Right lobe of liver (tissue), 4 donors: ENCODE measurements around the genes PCDH11Y, TSPY4, USP9Y, VCY, VCY1B, EIF1AY and RPS4Y2.

GRCh38 chrY:3775985-3776341 is 197.1 kb downstream of the TGIF2LY start:
- PRO-cap, 4 experiments, result no peak in any of the 4 experiments
- RAMPAGE, long total RNA, 2 experiments, result no peak in any of the 2 experiments

- PRO-cap, 4 experiments, result no peak in any of the 4 experiments
- RAMPAGE, long total RNA, 2 experiments, result no peak in any of the 2 experiments
These were observed 457.3 kb downstream of the TGIF2LY start for GRCh38 chrY:4036167-4036617.

- PRO-cap, 4 experiments, result no peak in any of the 4 experiments
- RAMPAGE, long total RNA, 2 experiments, result no peak in any of the 2 experiments
These were observed at the start of gene PCDH11Y for GRCh38 chrY:5000001-5000440. Gene PCDH11Y, plus strand, starts transcription at chrY:5000296.

- PRO-cap, 4 experiments, result no peak in any of the 4 experiments
- RAMPAGE, long total RNA, 2 experiments, result no peak in any of the 2 experiments
These were observed 650 bp upstream of the TBL1Y start for GRCh38 chrY:6909828-6910265.

- PRO-cap, 4 experiments, result no peak in any of the 4 experiments
- RAMPAGE, long total RNA, 2 experiments, result no peak in any of the 2 experiments
These were observed at the start of gene TSPY4 for GRCh38 chrY:9337265-9337761. Gene TSPY4, plus strand, starts transcription at chrY:9337464.

- PRO-cap, 4 experiments, result no peak in any of the 4 experiments
- RAMPAGE, long total RNA, 2 experiments, result no peak in any of the 2 experiments
These were observed 100.6 kb upstream of the USP9Y start for GRCh38 chrY:12600447-12600790.

- PRO-cap, 4 experiments, result no peak in any of the 4 experiments
- RAMPAGE, long total RNA, 2 experiments, result no peak in any of the 2 experiments
These were observed at the start of gene USP9Y for GRCh38 chrY:12700993-12701370. Gene USP9Y, plus strand, starts transcription at chrY:12701231.

GRCh38 chrY:12918944-12919178 is 14.2 kb downstream of the DDX3Y start:
- PRO-cap, 4 experiments, result no peak in any of the 4 experiments
- RAMPAGE, long total RNA, 2 experiments, result no peak in any of the 2 experiments

DNA sequence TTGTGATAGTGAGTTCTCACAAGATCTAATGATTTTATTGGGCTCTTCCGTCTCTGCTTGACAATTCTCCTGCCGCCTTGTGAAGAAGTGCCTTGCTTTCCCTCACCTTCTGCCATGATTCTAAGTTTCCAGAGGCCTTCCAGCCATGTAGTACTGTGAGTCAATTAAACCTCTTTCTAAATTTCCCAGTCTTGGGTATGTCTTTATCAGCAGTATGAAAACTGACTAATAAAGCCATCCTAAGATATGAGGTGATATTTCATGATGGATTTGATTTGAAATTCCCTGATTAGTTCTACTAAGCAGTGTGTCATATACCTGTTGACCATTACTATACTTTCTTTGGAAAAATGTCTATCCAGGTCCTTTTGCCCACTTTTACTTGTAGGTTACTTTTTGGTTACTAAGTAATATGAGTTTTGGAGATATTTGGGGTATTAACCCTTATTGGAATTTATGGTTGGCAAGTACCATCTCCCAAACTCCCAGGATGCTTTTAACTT is 91.0 kb downstream of the UTY start:
- PRO-cap, 4 experiments, result no peak in any of the 4 experiments
- RAMPAGE, long total RNA, 2 experiments, result no peak in any of the 2 experiments

DNA sequence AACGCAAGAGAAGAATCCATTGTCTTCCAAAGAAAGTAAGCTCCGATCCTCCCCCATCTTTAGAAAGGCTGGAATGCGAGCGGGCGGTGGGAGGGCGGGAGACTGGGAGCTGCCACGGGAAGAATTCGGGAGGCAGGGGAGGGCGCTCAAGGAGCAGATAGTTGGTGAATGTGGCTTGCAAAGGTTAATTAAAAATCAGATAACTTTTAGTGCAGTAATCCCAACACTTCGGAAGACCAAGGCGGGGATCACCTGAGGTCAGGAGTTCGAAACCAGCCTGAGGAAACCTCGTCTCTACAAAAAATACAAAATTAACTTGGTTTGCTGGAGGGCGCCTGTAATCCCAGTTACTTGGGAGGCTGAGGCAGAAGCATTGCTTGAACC is 694 bp downstream of the TMSB4Y start:
- PRO-cap, 4 experiments, result no peak in any of the 4 experiments
- RAMPAGE, long total RNA, 2 experiments, result no peak in any of the 2 experiments

DNA sequence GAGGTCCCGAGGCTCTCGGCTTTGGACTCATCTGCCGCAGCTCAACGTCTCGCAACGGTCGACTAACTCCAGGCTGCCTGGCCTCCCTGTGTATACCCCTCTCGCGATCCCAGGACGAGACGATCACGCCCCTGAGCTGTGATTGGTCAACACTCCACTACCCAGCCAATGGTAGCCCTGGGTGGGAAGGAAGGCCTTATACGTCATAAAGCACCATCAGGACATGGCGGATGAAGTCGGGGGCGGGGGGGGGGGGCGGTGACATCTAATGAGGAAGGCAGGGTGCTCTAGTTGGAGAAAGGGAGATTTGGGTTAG is at the start of gene VCY:
VCY (minus strand) TSS at position 64 of the 316 bp plus-strand sequence.
- PRO-cap, 4 experiments, result no peak in any of the 4 experiments
- RAMPAGE, long total RNA, 2 experiments, result no peak in any of the 2 experiments

DNA sequence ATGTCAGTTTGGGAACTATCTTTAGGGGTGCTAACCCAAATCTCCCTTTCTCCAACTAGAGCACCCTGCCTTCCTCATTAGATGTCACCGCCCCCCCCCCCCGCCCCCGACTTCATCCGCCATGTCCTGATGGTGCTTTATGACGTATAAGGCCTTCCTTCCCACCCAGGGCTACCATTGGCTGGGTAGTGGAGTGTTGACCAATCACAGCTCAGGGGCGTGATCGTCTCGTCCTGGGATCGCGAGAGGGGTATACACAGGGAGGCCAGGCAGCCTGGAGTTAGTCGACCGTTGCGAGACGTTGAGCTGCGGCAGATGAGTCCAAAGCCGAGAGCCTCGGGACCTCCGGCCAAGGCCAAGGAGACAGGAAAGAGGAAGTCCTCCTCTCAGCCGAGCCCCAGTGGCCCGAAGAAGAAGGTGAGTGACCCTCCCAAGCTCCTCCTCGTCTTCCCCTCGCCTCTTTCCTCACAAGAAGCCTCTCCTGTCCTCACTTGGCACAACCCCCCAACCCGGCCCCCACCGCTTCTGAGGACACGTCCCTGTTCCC is at the start of gene VCY1B:
VCY1B (plus strand) TSS at position 253 of the 547 bp plus-strand sequence.
- PRO-cap, 4 experiments, result no peak in any of the 4 experiments
- RAMPAGE, long total RNA, 2 experiments, result no peak in any of the 2 experiments

DNA sequence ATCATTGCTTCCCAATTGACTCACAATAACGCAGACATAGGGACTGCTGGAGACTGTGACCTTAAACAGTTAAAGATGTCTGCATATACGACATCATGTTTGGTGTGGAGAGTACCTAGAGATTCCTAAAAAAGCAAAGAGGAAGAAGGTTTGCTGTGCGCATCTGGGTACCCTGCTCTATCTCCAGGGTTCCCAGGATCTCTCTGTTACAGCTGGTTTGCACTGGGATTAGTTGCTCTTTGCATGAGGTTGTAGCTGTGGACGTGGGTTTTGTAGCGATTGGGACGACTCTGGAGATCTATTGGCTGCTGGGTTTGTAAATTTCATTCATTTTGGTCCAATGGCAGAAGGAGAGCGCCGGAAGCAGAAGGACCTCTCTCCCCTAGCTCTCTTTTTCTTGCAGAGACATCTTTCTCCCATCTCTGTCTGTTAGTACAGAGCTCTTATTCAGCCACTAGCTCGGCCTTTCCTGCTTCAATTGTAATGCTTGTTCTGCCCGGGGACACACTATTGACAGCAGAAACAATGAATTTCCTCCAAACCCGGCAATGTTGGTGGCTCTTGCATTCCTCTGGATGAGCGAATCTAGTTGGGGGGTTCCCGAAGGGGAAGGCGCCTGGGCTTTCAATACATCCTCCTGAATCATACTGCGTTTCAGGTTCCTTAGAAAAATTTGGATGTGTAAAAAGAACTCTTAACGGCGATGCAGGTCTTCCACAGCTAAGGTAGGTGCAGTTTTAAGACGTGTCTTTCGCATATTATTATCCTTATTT is 1.9 kb upstream of the NLGN4Y start:
- PRO-cap, 4 experiments, result no peak in any of the 4 experiments
- RAMPAGE, long total RNA, 2 experiments, result no peak in any of the 2 experiments

DNA sequence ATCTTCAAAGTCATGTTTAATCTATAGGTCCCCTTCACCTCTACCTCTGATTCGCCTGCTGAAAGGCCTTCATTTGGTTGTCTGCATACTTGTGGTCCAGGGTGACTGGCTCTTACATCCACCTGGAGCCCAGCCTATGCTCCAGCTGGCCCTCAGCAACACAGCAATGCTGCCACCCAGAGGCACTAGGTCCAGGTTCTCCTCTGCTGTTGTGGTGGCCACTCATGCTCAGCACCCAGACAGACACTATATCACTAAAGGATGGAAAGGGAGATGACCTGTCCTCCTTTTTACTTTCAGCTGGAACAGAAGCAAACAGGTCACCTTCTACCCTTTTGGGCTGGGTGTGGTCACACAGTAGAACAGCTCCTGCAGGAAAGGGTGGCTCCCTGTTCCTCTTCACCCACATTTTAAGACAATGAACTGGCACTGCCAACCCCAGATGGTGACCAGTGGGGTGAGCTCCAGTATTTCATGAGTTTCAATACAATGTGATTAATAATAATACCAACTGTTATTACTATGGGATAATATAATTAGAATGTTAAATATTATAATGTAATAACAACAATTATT is 242.4 kb upstream of the HSFY2 start:
- PRO-cap, 4 experiments, result no peak in any of the 4 experiments
- RAMPAGE, long total RNA, 2 experiments, result no peak in any of the 2 experiments

- PRO-cap, 4 experiments, result no peak in any of the 4 experiments
- RAMPAGE, long total RNA, 2 experiments, result no peak in any of the 2 experiments
These were observed at the start of gene EIF1AY for GRCh38 chrY:20575271-20576394. Gene EIF1AY, plus strand, starts transcription at chrY:20575776.

GRCh38 chrY:20755933-20756248 is at the start of gene RPS4Y2:
Gene RPS4Y2, plus strand, starts transcription at chrY:20756108.
- PRO-cap, 4 experiments, result no peak in any of the 4 experiments
- RAMPAGE, long total RNA, 2 experiments, result no peak in any of the 2 experiments

- PRO-cap, 4 experiments, result no peak in any of the 4 experiments
- RAMPAGE, long total RNA, 2 experiments, result no peak in any of the 2 experiments
These were observed 139.3 kb upstream of the RBMY1B start for GRCh38 chrY:21371930-21372146.